Endometrial microvascular endothelial cells (primary cell): ENCODE results near the genes NDE1 and NPIPA8.

GRCh38 chr16:15507302-15507795 is 73.0 kb downstream of the BMERB1 start:
- RAMPAGE, long total RNA = no peak

DNA sequence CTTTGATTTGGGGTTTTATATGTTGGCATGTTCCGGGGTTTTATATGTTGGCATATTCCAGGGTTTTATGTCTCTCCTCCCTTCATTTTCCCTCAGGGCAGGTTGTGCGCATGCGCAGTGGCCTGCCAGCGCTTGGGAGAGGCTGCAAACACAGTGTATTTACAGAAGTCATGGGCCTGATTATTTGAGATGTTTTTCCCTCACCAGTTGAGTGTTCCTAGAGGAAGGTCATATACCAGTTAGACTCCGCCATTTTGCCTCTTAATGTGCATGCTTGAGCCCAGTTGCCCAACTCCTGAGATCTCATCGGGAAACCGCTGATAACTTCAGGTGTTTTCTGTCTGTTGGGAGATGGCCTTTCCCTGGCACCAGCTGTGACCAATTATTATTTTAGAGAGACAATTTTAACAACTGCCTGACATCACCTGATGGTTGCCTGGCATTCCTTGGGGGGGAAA is 65.3 kb downstream of the MARF1 start:
- RAMPAGE, long total RNA = no peak

DNA sequence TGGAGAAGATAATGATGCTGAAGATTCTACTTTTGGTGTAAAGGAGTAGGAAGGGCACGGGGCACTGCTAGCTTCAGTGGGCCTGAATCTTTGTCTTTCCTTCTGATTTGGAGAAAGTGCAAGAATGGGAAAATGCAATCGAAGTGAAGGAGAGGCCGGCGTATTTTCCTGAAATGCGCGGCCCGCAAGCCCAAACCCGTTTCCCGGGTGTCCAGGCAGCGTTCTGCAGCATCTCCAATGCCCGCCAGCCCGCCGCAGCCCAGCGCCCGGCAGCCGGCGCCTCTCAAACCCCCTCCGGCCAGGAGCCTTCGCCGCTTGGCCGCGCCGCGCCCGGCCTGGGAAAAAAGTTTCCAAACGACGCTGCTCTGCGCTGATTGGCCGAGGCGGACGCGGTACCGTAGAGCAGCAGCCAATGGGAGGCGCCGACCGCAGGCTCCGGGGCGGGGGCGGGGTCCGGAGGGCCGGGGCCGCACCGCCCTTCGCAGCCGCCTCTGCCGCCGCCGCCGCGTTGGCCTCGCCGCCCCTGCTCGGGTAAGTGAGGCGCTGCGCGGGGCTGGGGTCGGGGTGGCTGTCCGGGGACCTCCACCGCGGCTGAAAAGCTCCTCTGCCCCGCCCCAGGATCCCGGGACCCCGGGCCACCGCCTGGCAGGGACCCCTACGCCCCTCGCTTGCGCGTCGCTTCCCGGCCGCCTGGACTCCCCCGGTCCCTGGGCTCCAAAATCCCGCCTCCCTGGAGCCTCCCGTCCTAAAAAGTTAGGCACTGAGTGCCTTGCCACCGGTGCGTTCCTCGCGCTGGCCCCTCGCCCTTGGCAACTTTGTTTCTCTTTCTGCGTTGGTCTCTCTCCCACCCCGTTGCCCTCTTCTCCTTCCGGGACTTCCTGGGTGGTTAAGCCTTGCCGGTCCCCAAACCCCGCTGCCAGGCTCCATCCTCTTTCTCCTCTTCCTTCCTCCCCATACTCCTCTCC is at the start of gene NDE1:
TSS of gene NDE1 (plus strand) at position 482 of the 965 bp plus-strand sequence.
- RAMPAGE, long total RNA = start-site peak on the plus strand centred at position 490 of the sequence, 22 bp wide, 298 and 189 reads in 2 replicates

- RAMPAGE, long total RNA = no peak
These were observed 64.8 kb downstream of the NDE1 start for GRCh38 chr16:15714776-15715362.

DNA sequence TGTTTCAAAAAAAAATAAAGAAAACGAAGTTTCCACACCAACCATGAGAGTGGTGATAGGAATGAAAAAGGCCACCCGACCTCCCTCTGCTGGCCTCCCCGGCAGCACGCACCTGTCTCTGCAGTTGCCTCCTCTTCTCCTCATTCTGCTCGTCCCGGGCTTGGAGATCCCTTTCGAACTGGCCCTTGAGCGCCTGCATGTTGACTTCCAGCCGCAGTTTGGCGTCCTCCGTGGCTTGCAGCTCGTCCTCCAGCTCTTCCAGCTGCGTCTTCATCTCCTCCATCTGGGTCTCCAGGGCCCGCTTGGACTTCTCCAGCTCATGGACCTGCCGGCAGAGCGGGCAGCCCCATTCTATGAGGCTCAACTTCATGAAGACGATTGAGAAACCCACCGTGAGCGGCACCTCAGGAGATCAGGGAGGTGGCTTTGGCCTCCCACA is 70.7 kb downstream of the NDE1 start:
- RAMPAGE, long total RNA = no peak

DNA sequence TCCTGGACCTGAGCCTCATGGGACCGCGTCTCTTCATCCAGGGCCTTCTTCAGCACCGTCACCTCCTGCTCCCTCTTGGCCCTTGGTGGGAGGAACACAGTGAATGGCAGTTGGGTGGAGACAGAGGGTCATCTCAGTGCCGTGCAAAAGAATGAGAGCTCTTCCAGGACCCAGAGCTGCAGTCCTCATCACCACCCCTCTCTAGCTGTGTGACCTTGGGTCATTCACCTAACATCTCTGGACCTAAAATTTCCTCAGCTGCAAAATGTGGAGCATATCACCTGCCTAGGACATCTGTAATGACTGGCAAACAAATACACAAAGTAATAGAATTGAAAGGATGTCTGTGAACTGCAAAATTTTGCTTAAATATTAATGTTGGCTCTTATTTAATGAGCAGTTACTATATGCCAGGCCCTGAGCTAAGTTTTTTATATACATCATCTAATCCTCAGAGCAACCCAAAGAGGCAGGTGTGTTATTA is 82.6 kb downstream of the NDE1 start:
- RAMPAGE, long total RNA = no peak

- RAMPAGE, long total RNA = no peak
These were observed 21.7 kb downstream of the MYH11 start for GRCh38 chr16:15834991-15835759.

- RAMPAGE, long total RNA = no peak
These were observed 2.7 kb downstream of the MYH11 start for GRCh38 chr16:15854079-15854495.

DNA sequence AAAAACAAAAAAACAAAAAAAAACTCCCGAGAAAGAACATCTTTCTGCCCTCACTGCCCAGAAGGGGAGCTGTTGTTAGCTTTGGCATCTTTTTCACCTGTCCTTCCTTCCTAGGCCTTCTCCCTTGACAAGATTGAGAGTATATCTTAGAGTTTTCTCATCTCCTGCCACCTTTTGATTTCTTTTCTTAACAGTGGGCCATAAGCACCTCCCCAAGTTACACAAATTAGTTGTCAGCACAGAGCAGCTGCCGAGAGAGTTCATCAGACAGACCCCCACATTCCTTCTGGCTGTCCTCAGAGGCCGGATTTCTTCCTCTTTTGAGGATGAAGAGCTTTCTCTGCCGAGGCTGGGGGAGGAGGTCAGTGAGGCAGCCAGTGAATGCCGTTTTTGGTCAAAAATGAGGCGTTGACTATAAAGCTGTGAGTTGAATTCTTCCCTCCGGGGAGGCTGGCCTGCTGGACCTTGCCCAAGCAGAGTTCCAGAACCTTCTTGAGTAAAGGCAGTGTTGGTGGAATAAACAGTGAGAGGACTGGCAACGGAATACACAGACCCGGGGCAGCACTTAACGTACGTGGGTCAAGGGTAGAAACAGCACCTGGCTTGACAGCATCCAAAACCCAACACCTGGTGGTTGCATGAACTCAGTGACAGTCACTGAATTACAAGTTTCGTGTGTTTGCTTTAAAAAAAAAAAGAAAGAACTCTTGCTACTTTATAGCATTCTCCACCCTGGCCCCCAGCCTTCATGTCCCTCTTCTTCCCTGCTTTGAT is 126.9 kb downstream of the ABCC6 start:
- RAMPAGE, long total RNA = no peak

DNA sequence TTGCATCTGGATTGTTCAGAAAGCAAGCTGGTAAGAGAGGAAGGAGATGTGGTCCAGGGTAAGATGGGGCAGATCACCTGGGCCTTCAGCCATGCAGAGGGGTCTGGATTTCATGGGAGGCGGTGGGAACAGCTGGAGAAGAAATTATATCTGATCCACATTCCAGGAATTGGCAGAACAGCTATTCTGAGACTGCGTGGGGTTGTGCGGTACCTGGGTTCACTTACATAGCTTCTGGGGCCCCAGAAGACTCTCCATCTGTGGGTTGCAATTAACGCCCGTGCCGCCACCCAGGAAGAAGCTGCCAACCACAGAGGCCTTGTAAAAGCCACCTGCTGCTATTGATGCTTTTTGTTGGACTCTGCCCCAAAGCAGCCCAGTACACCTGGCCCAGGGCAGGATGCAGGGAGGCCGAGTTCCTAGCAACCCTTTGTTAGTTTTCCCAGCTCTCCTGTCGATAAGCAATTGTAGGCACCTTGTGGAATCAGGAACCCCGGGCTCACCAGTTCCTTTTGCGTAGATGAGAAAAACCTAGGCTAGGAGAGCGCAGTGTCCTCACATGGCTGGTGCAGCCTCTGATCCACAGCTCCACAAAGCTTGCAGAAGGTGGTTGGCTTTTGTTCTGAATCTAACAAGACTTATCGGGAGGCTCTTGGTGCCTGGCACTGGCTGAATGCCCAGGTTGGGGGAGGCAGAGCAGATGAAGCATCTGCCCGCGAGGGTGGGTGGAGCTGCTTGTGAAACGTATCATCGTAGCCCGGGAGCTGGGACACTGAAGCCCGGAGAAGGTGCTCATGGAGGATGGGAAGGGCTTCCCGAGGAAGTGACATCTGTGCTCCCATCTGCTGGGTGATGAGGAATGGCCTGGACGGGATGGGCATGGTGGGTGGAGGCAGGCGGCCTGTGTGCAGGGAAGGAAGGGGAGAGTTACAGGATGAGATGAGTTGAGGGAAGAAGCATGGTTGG is 103.2 kb downstream of the ABCC6 start:
- RAMPAGE, long total RNA = no peak

GRCh38 chr16:16125608-16126152 is 97.6 kb downstream of the ABCC6 start:
- RAMPAGE, long total RNA = no peak

GRCh38 chr16:16133836-16134560 is 89.3 kb downstream of the ABCC6 start:
- RAMPAGE, long total RNA = no peak

DNA sequence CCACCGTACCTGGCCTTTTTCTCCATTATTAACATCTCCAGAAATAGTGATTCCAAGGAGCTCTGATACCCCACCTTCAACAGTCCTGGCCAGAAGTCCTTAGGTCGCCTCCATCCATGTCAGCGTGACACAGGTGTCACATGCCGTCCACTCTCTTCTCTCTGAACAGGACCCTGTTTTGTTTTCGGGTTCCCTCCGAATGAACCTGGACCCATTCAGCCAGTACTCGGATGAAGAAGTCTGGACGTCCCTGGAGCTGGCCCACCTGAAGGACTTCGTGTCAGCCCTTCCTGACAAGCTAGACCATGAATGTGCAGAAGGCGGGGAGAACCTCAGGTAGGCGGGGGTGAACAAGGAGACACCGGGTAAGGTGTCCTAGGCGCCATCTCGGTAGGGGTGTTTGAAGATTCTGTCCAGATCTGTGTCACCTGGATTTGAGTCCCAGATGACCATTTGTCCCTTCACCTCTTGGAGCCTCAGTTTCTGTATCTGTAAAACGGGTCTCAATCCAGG is 86.9 kb downstream of the ABCC6 start:
- RAMPAGE, long total RNA = no peak

DNA sequence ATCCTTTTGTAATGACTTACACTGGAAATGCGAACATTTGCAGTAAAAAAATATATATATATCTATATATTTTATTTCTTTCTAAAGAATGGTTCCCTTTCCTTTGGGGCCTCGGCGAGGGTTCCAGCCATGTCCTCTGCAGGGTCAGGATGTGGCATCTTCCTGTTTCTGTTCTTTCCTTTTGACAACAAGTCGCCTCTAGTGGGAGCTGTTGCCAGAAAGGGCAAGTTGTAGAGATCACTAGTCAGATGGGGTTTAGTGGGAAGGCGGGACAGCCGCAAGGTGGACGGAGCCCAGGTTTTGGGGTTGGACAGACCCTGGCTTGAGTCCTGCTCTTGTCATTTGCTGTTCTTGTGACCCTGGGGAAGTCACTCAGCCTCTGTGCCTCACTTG is 80.3 kb downstream of the ABCC6 start:
- RAMPAGE, long total RNA = no peak

GRCh38 chr16:16804862-16805075 is 425.8 kb downstream of the NPIPA7 start:
- RAMPAGE, long total RNA = no peak

DNA sequence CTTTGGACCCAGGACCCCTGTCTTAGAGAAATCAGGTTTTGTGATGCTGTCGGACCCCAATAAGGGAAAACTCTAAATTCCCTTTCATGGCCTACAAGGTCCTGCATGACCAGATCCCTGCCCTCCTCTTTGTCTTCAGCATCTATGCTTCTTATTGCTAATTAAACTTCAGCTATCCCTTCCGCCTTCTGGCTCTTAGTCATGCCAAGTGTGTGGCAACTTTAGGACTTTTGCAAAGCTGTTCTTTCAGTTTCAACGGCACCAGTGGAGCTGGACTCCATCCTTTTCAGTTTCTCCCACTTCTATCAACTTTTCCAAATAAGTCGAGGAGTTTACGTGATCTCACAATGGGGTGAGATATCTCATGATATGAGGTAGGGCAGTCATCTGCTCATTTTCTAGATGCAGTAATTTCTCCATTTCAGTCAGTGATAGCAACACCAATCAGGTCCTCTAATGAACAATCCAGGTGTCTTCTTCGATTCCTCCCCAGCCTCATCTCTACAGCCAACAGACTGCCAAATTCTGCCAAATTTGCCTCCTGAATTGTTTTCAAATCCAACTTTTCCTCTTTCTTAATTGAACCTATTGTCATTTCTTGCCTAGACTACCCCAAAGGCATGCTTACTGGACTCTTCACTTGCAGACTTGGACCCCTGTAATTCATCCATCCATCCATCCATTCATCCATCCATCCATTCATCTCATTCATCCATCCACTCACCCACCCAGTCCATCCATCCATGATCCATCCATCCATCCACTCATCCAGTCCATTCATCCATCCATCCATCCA is 232.0 kb downstream of the XYLT1 start:
- RAMPAGE, long total RNA = no peak

GRCh38 chr16:17269283-17269951 is 201.3 kb downstream of the XYLT1 start:
- RAMPAGE, long total RNA = no peak

- RAMPAGE, long total RNA = no peak
These were observed 1.9 kb downstream of the XYLT1 start for GRCh38 chr16:17468905-17469299.

DNA sequence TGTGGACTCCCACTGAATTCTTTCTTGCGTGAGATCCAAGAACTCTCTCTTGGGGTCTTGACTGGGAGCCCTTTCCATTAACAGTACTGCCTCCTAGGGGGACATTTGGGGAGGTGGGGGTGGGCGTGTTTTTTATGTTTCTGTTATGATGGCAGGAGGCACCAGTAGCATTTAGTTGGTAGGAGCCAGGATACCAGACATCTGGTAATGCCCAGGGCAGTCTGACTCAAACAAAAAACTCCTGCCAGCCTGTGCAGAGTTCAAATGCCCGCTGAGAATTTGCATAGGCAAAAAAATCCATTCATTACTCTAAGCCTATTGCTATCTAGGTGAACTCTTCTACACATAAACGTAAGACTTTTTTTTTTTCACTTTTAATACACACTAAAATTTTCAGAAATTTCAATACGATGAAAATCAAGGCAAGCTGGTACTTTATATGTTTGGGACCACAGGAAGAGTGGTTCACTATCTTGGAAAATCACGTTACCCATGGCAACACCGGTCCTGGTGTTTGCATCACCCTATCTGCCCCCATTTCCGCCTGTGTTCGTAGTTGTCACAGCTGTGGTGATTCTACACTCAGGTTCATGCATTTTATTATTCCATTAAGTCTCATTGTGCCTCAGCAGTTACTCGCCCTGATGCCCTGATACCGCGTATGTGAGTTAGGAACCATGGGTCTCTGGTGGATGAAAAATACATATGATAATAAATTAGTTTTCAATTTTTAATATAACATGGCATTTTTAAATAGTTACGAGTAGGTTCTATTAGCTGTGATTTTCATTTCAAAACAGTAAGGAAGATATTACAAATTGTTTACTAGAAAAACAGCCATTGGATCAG is 121.1 kb upstream of the XYLT1 start:
- RAMPAGE, long total RNA = no peak

GRCh38 chr16:18336510-18337006 is at the start of gene NPIPA8:
Gene NPIPA8 (minus strand): TSS chr16:18336736.
- RAMPAGE, long total RNA = no peak